ENCODE measurements around the gene GATD3.

DNA sequence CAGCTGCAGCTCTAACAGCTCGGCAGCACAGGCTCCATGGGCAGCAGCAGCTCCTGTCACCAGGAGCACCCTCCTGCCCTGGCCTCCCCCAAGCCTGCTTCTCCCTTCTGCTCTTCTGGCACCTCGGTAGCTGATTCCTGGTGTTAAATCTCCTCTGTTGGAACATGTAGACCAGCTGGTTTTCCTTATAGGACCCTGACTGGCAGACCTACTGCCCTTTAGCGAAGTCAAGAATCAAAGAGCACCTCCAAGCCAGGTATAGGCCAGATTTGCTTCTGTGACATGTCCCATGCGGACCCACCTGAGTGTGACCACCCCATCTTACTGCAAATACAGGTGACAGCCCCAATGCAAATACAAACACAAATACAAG lies 72.4 kb downstream of the SIK1 start:
- PRO-cap, result no peak
- RAMPAGE, long total RNA, result no peak

- PRO-cap, result no peak
- RAMPAGE, long total RNA, result no peak
These were observed 56.7 kb downstream of the SIK1 start for GRCh38 chr21:43369807-43370958.

- PRO-cap, result no peak
- RAMPAGE, long total RNA, result no peak
These were observed 40.5 kb downstream of the HSF2BP start for GRCh38 chr21:43618867-43619203.

GRCh38 chr21:43711261-43711468 lies 7.8 kb upstream of the PDXK start:
- PRO-cap, result no peak
- RAMPAGE, long total RNA, result no peak

DNA sequence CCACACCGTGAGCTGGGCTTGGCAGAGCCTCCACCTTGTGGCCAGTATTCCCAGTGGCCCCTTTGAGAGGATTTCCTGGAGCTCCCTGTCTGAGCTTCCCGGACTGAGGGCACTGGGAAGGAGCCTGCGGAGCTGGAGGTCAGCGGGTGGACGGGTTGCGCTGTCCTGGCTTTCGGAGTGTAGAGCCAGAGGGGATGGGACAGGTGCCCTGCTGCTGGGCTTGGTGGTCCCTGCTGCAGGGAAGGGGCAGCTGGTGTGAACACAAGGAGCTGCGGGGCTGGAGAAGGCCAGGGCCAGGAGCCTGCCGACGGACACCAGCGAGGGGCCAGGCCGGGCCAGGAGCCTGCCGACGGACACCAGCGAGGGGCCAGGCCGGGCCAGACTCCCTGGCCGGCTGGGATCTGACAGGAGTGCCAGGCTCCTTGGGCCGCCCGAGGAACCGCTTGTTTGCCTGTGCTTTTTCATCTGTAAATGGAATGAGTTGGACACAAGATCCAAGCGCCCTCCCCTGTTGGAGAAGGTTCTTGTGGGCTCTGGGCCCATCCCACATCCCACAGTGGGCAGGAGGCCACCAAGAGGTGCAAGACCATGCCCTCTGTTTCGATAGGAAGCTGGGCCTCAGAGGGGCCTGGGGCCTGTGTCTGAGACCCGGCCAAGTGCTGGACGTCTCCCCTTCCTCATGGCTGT lies 18.6 kb downstream of the PDXK start:
- PRO-cap, result no peak
- RAMPAGE, long total RNA, result no peak

- PRO-cap, result no peak
- RAMPAGE, long total RNA, result no peak
These were observed 3.6 kb downstream of the CSTB start for GRCh38 chr21:43772511-43772869.

- PRO-cap, result no peak
- RAMPAGE, long total RNA, result no peak
These were observed 2.7 kb upstream of the CSTB start for GRCh38 chr21:43778498-43779512.

DNA sequence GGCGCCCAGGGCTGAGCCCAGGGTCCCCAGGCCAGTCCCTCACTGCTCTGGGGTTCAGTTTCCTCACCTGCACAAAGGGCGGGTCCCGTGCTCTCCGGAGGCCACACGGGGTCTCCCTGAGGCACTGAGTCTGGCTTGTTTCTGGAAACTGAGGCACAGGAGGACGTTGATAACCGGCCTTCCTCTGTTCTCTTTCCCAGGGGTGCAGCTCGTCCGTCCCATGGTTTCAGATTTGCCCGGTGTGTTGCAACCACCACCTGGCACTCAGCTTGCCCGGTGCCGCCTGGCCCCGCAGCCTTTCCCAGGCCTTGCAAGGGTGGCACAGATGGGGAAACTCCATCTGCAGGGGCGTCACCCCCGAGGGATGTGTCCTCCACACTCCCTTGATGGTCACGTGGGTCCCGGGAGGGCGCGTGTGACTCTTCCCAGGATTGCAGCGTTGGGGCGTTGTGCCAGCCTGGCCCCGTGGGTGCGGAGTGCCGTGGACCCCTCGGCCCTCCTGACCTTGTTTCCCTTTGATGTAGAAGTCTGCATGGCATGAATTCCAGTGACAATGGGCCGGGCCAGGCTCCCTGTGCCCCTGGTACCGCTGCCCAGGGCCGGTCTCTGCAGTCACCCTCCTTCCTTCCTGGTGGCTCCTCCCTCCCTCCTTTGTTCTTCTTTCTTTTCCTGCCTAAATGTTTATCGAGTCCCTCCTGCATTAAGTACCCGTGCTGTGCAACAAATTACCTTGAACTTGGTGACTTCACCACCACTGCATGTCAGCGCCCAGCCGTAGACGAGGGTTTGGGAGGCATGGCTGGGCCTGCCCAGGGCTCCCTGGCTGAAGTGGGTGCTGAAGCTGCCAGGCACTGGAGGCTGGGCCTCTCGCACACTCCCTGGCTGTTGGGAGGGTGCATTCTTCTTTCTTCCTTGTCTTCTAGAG lies 22.8 kb downstream of the RRP1 start:
- PRO-cap, result no peak
- RAMPAGE, long total RNA, result start-site peak on the minus strand centred at position 256 of the sequence, 181 bp wide, 27 reads; start-site peak on the minus strand centred at position 603 of the sequence, 61 bp wide, 16 reads

DNA sequence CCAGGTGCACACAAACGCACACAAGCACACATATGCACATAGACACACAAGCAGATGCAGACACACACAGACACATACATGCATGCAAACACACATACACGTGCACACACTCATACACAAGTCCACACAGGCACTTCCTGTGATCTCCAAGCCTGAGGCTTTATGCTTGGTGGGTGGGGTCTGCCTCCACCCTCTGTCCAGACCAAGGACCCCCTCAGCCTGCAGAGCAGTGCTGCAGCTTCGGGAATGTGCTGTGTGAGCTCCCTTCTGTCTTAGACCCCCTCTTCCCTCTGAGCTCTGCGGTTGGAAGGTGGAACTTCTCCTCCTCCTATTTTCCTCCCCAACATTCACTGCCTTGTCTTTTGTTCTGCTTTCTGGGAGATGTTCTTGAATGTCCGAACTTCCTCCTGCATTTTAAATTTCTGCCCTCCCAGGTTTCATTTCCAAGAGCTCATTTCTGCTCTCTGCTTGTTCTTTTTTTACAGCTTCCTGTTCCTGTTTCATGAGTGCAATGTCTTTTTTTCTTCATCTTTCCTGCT lies 29.2 kb downstream of the RRP1 start:
- PRO-cap, result no peak
- RAMPAGE, long total RNA, result no peak

DNA sequence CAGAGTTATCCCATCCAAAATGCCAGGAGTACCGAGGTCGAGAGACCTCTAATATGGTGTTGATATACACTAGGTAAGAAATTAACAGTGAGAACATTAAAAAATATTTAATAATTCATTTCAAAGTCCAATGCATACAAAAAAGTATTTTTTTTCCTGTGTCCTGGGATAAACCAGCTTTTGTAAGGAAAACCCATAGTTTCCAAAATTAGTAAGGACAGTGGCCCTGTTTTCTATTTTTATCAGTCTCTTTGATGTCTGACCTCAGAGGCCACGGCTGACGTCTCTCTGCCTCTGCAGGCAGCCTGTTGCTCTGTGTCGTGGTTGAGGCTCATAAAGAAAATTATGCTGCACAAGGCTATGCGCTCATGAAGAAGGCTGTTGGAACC lies 48.8 kb downstream of the AGPAT3 start:
- PRO-cap, result no peak
- RAMPAGE, long total RNA, result no peak

GRCh38 chr21:43984938-43985918 lies 26.9 kb upstream of the TRAPPC10 start:
- PRO-cap, result no peak
- RAMPAGE, long total RNA, result no peak

DNA sequence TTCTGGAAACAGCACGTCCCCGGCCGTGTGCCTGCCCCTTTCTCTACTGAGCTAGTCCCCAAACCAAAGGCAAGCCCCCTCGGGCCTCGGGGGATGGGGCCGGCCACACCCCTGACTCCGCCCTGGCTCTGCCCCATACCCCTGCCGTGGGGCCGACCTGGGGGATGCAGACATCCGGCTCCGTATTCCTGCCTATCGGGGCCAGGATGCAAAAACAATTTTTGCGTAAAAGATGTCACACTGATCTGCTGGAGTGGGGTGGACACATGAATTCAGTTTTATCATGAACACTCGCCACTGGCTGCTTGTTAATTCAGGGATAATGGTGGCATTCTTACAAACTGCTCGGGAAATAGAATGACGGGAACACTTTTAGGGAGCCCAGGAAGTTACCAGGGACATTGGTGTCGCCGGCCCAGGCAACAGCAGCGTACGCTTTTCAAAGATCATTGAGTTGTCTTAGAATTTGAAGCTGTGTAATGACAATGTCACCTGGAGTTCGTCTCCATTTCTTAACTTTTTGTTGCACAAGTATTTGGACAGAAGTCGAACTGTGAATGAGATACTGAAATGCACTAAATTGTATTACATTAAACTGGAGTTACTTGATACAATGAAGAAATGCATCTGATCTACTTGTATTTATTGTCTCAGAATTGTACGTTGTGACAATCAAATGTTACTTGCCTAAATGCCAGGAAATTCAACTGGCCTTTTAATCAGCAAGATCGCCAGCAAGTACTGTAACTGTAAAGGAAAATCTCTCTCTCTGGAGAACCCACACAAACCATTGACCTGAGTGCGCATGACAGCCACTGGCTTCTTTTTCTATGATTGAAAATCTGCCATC lies 26.0 kb upstream of the TRAPPC10 start:
- PRO-cap, result no peak
- RAMPAGE, long total RNA, result no peak

GRCh38 chr21:44013342-44013809 lies 1.3 kb downstream of the TRAPPC10 start:
- PRO-cap, result no peak
- RAMPAGE, long total RNA, result no peak

GRCh38 chr21:44024561-44025587 lies 12.8 kb downstream of the TRAPPC10 start:
- PRO-cap, result no peak
- RAMPAGE, long total RNA, result no peak

DNA sequence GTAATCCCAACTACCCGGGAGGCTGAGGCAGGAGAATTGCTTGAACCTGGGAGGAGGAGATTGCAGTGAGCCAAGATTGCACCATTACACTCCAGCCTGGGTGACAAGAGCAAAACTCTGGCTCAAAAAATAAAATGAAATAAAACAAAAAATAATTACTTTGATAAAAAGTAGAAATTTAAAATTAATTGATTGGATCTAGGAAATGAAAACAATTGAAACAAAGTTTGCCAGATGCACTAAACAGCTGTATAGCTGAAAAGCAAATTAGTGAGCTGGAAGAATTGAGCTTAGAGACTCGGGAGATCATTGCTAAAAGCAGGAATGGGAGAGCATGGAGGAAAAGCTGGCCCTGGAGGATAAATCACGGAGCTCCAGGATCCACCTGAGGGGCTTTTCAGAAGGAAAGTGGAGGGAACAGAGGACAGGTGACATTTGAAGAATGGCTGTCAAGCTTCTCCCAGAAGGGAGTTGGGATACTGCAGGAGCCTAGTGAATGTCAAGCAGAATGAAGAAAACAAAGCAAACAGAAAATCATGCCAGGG lies 23.6 kb downstream of the TRAPPC10 start:
- PRO-cap, result no peak
- RAMPAGE, long total RNA, result start-site peak on the plus strand centred at position 254 of the sequence, 110 bp wide, 18 reads

- PRO-cap, result no peak
- RAMPAGE, long total RNA, result no peak
These were observed 46.7 kb downstream of the TRAPPC10 start for GRCh38 chr21:44058686-44059332.

DNA sequence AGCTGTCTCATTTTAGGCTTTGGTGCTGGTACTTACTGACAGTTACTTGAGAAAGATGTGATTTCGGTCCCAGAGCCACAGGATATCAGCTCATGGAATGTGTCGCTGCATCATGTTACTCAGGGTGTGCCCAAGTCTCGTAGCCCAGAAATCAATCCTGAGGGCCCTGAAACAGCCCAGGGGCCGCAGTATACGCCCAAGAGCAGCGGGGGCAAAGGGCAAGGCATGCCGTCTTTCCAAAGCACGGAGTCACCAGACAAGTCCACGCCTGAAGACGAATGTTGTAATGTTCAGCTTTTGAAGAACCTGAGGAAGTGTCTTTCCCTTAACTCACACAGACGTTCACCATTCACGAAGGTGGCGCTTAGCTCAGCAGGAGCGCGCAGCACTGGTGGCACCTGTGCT lies 18.9 kb upstream of the PWP2 start:
- PRO-cap, result no peak
- RAMPAGE, long total RNA, result no peak

- PRO-cap, result no peak
- RAMPAGE, long total RNA, result no peak
These were observed at the start of gene GATD3 for GRCh38 chr21:44133245-44133828. TSS of gene GATD3 (plus strand) at chr21:44133683.

DNA sequence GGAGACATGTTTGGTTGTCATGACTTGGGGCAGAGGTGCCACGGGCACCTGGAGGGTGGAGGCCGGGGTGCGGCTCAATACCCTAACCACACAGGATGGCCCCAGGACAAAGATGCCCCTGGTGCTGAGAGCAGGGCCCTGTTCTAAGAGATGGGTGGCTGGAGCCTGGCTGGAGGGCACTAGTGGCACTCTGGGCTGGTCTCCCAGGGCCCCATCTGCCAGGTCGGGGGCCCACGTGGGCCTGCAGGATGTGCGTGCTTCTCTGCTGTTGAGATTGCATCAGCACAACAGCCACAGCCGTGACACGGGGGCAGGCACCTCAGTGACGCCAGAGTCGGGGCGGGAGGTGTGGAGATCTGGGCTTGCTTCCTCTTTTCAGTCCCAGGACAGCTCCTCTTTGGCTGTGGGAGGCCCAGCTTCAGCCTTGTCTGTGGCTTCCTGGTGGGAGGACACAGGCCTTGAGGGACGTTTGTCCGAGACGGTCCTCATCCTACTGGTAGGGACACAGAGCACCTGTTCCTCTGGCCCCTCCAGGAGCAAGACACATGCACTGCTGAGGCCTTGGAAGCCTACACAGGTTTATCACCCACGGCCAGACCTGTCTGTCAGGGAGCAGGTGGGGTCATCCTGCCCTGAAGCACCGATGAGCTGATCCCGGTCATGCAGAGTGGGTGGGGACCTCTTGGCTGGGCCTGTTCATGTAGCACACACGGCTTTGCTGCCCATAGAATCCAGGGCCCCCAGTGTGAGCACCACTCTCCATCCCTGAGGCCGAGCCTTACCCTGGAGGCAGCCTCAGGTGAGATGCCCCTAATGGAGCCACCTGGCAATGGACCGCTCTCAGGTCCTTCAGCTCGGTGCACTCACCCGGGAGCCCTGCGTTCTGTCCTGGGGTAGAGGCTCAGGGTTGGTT lies 44.4 kb downstream of the ICOSLG start:
- PRO-cap, result no peak
- RAMPAGE, long total RNA, result no peak

DNA sequence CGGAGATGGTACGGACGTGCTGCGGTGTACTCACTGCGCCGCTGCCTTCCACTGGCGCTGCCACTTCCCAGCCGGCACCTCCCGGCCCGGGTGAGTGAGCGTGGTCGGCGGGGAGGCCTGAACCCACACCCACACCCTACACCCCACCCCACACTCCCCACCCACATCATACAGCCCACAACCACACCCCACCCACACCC lies 6.1 kb upstream of the PFKL start:
- PRO-cap, result no peak
- RAMPAGE, long total RNA, result no peak

Data from vagina (tissue), 1 donor.